Right common carotid artery plus branches (tissue), 1 donor: ENCODE measurements around a stretch of chr2.

- PRO-cap, result no peak
Measured at GRCh38 chr2:3901985-3902602, 198.7 kb downstream of the DCDC2C start.

- PRO-cap, result unidirectional peak, plus-strand start at chr2:4760989
Measured at GRCh38 chr2:4760933-4761229, 931.3 kb upstream of the SOX11 start.

DNA sequence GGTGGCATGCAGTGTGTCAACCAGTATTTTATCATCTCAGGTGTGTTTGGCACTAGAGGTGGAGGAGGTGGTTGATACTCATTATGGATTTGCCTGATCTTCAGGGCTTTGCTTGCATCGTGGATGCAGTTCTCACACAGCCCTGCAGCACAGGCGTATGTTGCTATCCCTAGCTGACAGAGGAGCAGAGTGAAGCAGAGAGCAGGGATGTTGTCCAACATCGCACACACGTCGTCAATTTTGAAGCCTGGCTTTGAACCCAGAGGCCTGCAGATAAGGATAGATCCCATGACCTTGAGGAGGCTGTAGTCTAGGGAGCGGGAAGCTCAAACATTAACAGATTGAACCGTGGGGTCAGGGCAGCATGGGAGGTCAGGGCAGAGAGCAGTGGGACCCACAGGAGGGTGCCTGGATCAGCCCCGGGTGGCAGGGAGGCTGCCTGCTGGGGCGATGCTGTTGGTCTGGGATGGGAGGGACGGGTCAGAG lies 4.2 kb downstream of the RNF144A start:
- PRO-cap, result no peak

GRCh38 chr2:6960712-6961253 lies 43.6 kb downstream of the RNF144A start:
- PRO-cap, result unidirectional peak, minus-strand start at chr2:6960836

DNA sequence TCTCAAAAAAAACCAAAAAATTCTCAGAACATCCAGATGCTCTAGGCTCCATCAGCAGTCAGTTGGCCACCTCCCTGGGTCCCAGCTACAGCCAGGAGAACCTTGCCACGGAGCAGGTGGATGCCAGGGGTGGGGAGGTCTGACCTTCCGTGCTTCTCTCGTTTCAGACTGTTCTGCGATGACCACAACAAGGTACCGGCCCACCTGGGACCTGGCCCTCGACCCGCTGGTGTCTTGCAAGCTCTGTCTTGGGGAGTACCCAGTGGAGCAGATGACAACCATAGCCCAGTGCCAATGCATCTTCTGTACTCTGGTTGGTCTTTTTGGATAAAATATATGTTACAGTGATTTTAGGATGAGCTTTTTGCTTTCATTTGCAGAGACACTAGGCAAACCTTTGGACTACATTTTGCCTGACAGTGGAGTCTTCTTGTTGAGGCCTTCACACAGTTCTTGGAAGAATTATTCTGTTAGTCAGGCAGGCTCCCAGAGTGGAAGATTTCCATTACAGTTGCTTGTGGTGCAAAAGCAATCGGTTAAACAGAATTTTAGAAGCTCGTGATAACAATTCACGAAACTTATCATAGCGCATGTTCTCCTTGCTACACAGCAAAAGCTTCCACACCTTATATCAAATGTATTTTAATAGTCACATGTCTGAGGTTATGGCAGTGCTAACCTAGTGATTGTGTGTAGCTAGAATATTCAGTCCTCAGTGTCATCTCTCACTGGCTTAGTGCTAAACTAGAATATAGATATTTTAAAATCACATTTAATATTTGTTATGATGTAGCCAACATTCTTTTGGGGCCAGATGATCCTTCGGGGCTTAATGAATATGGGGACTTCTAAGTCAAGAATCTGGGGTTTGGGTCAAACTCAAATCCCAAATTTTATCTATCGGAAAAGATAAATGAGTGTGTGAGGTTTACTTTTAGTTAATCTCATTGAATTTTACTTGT lies 79.8 kb downstream of the RNF144A start:
- PRO-cap, result no peak

DNA sequence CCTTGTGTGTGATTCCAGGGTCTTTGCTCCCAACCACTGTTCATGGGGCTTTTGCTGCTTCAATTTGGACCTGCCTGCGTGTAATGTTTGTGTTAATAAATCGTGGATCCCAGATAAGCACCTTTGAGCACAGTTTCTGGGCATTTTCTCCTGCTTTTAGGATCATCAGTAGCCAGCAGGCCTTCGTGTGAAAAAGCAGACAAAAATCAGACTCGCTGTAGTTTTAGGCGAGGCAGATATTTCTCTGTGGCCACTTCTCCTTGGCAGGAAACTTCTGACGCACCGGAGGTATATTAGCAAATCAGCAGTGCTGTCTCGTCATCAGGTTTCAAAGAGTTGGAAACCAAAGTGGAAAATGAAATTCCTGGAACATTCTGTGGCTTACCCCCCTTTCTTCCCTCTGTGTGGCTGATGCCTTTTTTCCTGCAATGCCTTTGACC lies 93.1 kb downstream of the RNF144A start:
- PRO-cap, result no peak

DNA sequence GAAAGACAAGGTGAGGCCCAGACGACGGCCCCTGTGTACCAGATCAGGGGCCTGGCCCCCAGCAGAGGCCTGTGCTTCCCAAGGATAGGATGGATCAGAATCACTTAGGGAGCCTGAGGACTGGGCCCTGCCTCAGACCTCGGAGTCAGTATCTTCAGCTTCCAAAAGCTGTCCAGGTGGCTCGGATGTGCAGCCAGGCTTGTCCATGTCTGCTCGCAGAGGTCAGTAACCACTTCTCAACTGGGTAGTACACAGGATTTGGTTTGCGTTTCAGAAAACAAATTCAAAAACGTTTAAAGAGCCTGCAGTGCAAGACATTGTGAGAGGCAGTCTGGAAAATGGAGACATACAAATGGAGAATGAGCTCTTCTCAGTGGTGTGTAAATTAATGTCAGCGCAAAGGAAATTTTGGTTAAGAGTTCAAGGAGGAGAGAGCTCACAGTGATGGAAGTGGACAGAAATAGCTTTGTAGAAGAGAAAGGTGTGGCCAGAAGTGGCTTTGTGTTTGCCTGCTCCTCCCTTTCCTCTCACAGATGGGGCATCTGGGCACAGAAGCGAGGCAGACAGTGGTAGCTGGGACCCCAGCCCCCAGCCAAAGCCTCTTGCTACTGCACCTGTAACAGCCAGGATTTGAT lies 111.2 kb downstream of the RNF144A start:
- PRO-cap, result no peak

- PRO-cap, result no peak
Measured at GRCh38 chr2:7563808-7564322, 646.7 kb downstream of the RNF144A start.

- PRO-cap, result no peak
Measured at GRCh38 chr2:7572485-7572967, 655.3 kb downstream of the RNF144A start.

GRCh38 chr2:7730401-7730880 lies 813.2 kb downstream of the RNF144A start:
- PRO-cap, result unidirectional peak, minus-strand start at chr2:7730633

DNA sequence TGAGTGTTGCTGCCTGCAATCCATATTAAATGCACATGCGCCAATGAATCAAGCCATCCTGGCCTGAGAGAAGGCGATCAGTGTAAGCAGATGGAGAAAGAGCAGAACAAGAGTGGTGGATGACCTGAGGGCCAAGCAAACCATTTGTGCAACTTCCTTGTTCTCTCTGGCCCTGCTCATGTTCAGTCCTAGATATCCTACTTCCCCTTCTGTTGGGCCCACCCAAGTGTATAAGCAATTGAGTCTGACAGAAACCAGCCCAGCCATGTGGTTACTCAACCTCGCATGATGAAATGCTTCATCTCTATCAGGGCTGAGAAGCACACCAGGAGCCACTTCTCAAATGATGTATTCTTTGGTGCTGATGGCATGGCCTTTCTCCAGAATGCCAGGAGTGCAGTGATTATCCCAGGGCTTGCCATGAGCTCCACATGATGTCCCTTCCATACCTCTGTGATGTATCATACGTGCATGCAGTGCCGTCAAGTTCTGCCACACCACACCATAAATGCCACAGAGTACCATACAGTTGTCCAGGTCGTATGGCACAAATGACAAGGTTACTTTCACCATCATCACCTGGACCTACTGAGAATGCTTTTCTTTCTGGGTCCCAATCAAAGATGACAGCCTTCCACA lies 382.9 kb upstream of the ID2 start:
- PRO-cap, result no peak

- PRO-cap, result no peak
Measured at GRCh38 chr2:8409227-8409575, 272.7 kb upstream of the ID2 start.

DNA sequence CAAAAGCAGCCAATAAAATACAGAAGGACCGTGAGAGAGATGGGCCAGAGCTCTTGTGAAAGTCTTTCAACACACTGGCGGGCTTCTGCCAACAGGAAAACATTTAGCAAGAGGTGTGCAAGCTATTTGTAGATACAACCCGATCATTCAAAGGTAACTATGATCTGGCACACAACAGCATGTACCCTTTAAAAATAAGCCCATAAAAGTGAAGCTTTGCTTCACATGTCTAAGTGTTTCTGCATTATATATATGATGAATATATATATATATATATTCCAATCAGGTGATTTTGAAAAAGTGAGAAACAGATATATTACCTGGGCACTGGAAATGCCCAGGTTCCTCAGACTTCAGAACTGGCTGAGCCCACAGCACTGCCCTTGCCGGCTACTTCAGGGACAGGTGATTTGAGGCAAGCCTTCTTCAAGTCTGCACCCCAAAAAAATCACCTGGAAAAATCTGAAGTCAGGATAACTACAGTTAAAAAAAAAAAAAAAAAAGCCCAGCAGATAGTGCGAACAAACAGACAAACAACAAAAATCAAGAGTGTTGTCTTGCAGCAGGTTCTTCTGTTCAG lies 267.8 kb upstream of the ID2 start:
- PRO-cap, result no peak

- PRO-cap, result bidirectional peak, plus-strand start at chr2:8676345, minus-strand start at chr2:8676312
Measured at GRCh38 chr2:8675953-8676433, 5.9 kb upstream of the ID2 start.

GRCh38 chr2:8678606-8679608 lies 2.9 kb upstream of the ID2 start:
- PRO-cap, result bidirectional peak, plus-strand start at chr2:8679211, minus-strand start at chr2:8678811; bidirectional peak, plus-strand start at chr2:8679311, minus-strand start at chr2:8679319

DNA sequence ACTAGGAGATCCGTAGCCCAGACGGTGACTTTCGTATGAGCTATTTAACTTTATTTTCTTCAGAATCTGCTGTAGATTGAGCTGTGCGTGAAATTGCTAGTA lies 571 bp downstream of the ID2 start:
- PRO-cap, result no peak

- PRO-cap, result no peak
Measured at GRCh38 chr2:8693332-8693602, 11.4 kb downstream of the ID2 start.

GRCh38 chr2:8821151-8821624 lies 16.2 kb downstream of the KIDINS220 start:
- PRO-cap, result bidirectional peak, plus-strand start at chr2:8821533, minus-strand start at chr2:8821482

GRCh38 chr2:8902643-8902889 lies 65.2 kb upstream of the KIDINS220 start:
- PRO-cap, result no peak

GRCh38 chr2:9003359-9003514 lies 247 bp downstream of the MBOAT2 start:
- PRO-cap, result no peak